GM06990 (cell line): ENCODE results near the gene CTNS.

DNA sequence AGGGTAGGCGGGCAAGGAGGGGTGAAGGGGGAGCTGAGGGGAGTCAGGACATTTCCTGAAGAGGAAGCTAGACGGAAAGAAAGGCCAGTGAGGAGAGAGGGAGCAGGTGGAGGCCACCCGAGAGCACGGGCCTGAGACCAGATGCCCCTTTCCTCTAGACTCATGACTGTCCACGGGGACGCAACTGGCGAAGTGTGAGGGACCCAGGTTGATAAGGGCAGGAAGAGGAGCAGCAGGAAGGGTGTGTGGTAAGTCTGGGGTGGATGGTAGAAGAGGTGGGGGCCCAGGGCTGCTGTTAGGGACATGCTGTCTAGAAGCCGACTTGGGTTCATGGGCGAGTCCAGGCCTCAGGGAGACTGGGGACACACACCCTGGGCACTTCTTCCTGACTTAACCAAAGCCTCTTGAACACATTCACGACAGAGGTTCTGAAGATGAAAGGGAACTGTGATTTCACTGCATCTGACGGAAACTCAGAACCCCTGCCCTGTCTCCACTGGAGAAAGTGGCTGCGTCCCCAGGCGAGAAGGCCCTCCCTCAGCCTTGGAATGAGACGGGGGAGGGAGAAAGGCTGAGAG lies 5.8 kb downstream of the HIC1 start:
- RRBS, result no CpG with 5 or more reads among the region's 14 CpGs

- RRBS, result no CpG with 5 or more reads among the region's 13 CpGs
Observed at GRCh38 chr17:2179411-2180232, 124.0 kb downstream of the SMG6 start.

- RRBS, result no CpG with 5 or more reads among the region's 11 CpGs
Observed at GRCh38 chr17:2239873-2240625, 63.5 kb downstream of the SMG6 start.

DNA sequence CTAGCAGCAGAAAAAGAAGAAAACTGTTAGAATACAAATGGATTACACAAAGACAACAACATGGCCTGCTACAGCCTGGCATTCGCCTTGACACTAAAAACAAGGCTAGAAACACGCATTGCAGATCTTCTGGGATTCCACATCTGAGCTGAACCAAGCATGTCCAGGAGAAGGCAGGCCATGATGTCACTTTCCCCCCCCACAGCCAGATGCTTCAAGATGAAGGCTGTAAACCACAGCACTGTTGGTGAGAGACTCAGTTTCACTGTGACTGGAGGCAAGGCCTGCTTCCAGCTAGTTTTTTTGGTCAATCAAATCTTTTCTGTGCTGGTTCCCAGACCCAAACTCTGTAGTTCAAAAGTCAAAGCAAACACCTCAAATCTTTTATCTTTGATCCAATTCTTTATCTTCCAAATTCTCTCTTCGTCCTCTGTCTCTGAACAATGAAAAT lies 43.4 kb downstream of the SMG6 start:
- RRBS, result no CpG with 5 or more reads among the region's 3 CpGs

DNA sequence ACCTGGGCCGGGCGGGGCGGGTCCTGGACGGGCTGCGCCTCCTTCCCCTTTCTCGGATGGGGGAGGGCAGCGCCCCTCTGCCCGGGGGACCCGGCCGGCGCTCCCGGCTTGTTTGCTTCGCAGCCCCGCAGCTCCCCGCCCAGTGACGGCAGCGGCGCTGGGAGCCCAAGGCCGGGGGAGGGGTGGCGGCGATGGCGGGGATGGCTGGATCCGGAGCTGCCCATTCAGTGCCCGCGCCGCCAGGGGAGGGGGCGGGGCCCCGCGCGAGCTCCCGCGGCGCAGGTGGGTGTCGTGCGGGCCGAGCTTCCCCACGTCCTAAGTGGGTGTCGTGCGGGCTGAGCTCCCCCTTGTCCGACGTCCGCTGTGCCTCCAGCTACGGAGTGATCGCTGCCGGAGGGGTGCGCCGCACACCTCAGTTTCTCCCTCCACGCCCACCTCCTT lies 567 bp downstream of the SGSM2 start:
- RRBS, result 4% methylated on average over 20 of the region's 48 CpGs

DNA sequence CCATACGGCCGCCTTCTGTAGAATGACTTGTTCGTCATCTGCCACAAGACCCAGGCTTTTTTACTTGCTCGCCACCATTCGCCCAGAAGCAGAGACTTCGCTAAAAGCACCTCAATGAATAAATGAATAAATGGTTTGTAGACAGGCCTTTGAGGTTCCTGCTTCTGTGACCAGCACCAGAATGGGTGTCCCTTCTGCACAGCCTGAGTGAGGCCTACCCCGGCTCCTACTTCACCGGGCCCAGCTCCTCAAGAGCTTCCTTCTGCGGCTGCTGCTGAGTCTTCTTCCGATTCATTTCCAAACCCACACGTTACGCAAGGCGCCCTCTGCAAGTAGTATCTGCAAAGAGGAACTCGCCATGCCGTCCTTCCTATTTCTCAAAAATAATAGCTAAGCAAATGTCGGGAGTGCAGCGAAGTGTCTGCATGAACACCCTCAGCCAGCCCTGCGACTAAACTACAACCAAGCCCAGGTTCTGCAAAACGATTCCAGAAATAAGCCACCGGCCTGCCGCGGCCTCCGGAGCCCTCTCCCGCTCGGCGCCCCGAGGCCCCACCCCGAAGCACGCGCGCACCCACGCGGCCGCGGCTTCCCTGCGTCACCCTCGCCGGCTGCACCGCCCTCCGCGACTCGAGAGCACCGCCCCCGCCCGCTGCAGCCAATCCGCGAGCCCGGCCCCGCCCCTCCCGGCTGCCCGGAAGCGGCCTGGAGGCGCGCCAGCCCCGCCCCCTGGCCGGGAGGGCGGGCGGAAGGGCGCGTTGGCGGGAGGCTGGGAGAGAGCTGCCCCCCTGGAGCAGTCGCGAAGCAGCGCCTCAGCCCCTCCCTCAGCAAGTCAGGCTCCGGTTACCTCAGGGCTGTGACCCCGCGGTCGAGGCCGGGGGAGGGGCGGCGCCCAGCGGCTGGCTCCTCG lies 8.5 kb downstream of the MNT start:
- RRBS, result 2% methylated on average over 40 of the region's 73 CpGs

DNA sequence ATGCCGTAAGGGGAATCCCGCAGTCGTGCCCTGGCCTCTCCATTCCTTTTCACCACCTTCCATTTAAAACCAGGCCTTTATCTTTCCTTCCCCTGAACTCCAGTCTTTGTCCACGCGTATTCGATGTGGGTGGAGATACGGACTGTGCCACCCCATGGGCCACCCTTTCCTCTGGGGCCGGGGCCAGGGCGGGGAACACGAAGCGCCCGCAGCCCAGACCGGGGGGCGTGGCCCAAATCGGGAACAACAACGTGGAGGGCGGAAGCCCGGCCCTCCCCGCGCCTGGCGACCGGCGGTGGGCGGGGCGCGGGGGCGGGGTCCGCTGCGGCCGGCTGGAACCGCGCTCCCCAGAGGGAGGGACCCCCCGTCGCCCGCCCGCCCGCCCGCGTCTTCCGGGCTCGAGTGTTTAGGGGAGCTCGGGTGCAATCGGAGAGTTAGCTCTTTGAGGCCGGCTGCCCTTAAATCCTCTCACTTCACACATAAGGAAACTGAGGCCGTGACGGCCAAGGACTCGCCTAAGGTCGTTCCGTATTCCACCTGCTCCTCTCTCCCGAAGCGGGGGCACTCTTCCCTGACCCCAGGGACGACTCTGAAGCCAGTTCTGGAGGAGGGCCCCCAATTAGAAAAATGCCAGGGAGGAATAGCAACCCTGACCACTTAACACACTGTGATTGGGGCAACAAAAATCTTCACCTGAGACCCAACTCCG lies 1.1 kb upstream of the MNT start:
- RRBS, result 3% methylated on average over 27 of the region's 53 CpGs

DNA sequence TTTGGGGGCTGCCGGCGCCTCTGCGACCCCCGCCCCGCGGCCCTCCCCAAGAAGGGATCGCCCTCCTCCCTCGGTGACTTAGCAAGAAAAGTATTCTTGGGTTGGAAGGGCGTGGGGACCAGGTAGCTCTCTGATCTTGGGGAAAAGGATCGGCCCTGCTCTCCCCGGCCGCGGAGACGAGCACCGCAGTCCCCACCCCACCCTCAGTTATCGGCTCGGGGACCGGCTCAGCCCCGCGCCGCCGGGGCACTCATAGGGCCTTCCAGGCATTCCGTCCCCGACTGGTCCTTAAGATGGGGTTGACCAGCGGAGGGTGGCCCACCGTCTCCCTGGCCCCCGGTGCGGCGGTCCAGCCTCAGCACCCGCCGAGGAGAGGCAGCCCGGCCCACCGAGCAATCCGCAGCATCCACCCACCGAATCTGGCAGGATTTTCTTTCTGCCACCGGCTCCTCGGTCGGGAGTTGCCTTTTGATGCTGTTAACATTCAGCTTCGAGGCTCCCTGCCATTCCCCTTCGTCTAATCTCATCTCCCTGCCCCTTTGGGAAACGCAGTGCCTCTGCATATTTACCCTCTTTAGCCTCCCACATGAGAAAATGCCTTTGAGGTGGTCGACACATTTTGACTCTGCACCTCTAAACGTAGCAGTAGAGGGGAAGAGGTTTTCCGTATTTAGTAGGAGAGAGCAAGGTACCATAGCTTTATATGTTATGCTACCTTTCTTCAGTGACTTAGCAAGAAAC lies 989 bp downstream of the PAFAH1B1 start:
- RRBS, result 4% methylated on average over 22 of the region's 44 CpGs

- RRBS, result no CpG with 5 or more reads among the region's 7 CpGs
Observed at GRCh38 chr17:2686803-2687272, 24.7 kb downstream of the CLUH start.

GRCh38 chr17:2907031-2907679 lies 110.9 kb downstream of the RAP1GAP2 start:
- RRBS, result no CpG with 5 or more reads among the region's 13 CpGs

DNA sequence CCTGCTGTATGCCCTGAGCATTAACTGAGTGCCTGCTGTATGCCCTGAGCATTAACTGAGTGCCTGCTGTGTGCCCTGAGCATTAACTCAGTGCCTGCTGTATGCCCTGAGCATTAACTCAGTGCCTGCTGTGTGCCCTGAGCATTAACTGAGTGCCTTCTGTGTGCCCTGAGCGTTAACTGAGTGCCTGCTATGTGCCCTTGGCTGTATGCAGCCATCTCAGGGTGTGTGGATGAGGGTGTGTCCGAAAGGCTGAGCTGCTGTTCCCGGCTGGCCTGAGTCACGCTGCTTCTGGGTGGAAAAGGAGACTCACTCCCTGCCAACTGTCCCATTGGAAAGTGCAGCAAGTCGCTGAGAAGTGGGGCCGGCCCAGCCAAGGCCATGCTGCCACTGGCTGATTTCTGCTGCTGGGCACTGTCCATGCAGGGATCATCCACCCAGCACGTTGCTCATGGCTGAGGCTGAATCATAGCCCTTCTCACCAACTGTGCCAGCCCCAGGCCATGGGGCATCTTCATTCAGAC lies 113.8 kb downstream of the OR1D5 start:
- RRBS, result 50% methylated on average over 2 of the region's 7 CpGs

- RRBS, result no CpG with 5 or more reads among the region's 8 CpGs
Observed at GRCh38 chr17:2975297-2975857, 88.0 kb downstream of the OR1D5 start.

DNA sequence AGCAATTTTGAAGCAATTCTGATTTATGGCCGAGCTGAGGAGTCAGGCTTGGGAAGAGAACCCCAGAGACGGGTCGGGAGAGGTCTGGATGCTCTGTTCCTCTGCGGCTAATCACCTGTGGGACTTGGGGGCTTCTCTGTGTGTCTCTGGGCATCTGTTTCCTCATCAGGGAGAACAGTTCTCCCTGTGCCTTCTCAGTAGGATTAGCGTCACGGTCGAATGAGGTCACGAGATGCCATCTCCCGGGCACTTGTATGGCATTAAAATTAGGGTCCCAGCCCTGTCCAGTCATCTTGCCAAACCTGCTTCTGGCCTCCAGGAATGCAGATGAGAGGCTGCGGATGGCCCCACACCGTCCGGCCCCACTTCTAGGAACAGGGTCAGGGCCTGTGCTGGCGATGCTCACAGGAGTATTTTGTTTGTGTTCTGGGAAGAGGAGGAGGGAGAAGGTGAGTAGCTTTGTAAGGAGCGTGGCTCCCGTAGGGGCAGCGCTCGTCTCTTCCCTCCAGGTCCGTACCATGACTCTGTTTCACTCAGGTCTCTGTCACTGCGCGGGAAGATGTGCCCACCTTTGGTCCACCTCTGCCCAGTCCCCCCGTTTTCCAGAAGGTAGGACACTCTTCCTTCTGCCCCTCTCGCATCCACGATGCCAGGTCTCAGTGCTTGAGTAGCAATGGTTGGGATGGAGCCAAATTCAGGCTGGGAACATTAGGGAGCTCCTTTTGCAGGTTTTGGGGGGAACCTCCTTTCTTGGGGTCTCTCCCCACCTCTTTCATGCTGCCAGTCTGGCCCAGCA lies 58.4 kb downstream of the OR1D5 start:
- RRBS, result no CpG with 5 or more reads among the region's 23 CpGs

- RRBS, result 62% methylated on average over 4 of the region's 14 CpGs
Observed at GRCh38 chr17:3009331-3009951, 54.0 kb downstream of the OR1D5 start.

- RRBS, result 3% methylated on average over 60 of the region's 105 CpGs
Observed at GRCh38 chr17:3635990-3637099, at the start of gene CTNS. Gene CTNS, plus strand, starts transcription at chr17:3636760.

- RRBS, result no CpG with 5 or more reads among the region's 16 CpGs
Observed at GRCh38 chr17:3696854-3697168, 856 bp upstream of the P2RX5 start.

DNA sequence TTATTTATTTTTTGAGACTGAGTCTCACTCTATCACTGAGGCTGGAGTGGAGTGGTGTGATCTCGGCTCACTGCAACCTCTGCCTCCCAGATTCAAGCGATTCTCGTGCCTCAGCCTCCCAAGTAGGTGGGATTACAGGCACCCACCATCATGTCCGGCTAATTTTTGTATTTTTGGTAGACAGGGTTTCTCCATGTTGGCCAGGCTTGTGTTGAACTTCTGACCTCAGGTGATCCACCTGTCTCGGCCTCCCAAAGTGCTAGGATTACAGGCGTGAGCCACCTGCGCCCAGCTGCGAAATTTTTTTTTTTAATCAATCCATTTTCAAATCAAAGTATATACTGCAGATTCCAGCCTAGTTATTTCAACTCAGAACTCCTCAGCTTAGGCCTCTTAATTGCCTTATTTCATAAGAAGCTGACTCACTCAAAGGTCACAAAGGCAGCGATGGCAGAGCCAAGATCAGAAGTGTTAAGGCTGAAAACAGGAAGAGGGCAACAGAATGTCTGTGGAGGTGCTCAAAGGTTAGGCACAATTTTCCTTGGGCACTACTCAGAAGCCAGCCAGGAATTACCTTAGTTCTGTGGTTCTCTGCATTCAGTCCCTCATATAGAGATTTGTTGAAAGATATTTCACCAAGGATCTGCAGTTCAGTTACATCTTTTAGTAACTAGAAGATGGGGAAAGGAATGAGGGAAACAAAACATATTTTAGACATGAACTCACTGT lies 3.8 kb upstream of the HASPIN start:
- RRBS, result no CpG with 5 or more reads among the region's 9 CpGs

GRCh38 chr17:3763160-3763741 lies 37.7 kb downstream of the ITGAE start:
- RRBS, result no CpG with 5 or more reads among the region's 9 CpGs

DNA sequence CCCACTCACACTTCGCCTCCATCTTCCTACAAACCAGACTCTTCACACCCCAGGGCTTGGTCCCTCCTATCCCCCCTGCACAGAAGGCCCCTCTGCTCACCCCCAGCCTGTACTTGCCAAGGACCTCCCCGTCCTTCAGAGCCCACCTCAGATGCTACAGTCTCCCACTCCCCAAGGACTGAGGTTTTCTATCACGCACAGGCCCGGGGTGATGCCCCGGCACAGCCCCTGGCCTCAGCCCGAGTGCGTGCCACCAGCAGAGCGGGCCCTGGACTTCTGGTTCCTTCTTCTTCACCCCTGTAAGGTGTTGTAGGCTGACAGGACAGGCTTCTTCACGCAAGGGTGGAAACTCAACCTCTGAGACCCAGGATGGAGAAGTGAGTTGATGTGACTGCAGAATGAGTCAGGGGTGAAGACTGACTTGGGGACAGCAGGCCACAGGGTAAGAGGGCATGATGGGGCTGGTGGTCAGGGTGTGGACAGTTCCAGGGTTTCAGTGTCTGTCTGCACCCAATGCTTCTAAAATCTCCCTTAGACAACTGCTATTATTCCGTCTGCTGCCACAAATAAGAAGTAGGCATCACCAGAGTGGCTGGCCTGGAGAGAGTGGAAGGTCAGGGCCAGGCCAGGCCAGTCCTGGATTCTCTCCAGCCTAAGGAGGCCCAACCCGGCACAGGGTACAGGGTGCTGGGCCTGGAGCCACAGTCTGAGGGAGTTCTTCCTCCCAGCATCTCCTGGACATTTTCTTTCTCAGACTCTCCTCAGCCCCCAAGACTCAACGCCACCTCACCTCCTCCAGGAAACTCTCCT lies 2.4 kb downstream of the ITGAE start:
- RRBS, result no CpG with 5 or more reads among the region's 12 CpGs

DNA sequence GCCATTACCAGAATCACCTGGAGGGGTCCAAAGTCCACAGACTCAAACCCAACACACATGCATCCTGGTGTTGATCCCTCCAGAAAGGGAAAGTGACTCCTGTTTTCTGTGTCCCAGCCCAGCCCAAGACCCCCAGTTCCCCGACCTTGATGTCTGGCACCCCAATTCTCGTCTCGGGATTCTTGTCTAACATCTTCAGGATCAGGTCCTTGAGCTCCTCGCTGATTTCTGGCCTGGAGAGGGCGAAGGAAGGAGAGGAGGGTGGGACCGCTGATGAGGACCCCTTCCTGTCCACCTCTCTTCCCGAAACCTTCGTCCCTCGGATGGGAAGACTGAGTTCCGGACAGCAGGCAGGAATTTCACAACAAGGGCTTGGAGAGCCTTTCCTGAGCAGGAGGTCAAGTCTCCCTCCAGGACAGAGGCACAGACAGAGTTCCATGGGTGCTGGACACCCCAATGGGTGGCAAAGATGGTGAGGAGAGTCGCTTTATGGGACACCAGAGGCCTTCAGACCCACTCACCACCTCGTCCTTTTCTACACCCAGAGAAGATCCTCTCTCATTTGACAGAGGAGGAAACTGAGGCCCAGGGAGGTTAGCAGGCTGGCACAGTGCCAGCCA lies 23.1 kb downstream of the CAMKK1 start:
- RRBS, result no CpG with 5 or more reads among the region's 12 CpGs